Measurements from ENCODE around the gene AVIL.

GRCh38 chr12:57242992-57244284, 6.5 kb upstream of the NDUFA4L2 start:
- PRO-cap: bidirectional peak, plus-strand start at chr12:57243573, minus-strand start at chr12:57243449
- RAMPAGE, long total RNA: no peak

DNA sequence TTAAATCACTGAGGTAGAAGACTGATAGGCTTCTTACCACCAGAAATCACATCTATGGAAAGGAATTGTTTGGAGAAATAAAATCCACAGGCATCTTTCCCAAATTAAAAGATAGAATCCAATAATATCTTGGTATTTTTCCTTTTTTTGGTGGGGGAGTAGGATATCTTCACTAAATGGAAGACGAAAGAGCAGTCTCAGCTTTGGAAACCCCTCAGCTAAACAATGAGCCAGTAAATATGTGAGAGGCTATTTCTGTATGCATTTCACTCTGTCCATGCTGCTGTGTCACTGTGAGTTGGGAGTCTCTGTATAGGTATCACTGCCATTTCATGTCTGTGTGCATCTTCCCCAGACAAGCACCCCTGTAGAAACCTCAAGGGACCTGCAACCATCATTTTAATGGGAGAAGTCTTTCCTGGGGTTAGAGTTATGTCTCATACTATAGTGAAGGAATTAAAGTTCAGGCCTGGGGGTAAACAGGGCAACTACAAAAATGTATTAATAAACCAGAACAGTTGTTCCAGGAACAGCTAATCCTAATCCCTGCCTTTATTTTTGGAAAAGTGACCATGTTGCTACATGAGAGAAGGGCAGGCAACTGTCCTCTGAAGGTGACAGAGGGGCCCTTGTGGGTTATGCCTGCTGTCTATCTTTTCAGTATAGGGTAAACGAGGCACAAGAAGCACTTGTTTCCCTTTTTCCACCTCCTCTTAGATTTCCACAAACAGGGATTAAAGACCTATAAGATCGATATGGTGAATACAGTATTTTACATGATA, 11.3 kb upstream of the STAC3 start:
- PRO-cap: no peak
- RAMPAGE, long total RNA: no peak

DNA sequence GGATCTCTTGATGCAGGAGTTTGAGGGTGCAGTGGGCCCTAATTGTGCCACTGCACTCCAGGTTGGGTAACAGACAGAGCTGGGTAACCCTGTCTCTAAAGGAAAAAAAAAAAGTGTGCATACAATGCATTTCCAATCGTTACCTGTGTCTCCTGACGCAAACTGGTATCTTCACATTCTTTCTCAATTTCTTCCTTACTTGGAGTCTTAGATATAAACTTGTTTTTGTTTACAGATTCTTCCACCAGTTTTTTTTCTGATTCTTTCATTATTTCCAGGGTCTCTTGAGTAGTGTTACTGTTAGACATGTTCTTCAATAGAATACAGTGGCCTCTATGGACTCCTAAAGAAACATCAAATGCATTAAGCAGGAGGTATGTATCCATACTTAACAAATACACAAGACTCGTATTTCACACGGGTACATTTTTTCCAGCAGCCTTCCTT, 59.2 kb upstream of the STAC3 start:
- PRO-cap: no peak
- RAMPAGE, long total RNA: no peak

DNA sequence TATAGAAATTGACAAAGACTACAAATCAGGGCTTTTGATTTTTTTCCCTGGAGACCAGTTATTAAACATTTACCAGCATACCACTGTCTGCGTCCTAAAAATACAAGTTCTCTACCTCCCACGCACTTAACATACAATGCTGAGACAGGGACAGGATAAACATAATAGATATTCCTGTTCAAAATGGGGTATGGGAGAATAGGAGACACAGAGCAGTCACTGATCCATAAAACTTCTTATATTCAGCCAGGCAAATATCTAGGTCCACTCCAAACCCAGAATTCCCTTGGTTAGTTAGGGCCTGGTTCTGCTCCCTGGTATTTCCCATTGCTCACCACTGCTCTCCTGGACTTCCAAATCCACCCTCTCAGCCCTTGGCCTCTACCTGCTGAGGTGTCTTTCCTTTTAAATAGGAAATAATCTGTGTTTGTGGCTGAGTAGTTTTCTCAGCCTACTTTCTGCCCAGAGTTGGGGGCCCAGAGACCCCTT, 4.5 kb downstream of the INHBC start:
- PRO-cap: no peak
- RAMPAGE, long total RNA: no peak

DNA sequence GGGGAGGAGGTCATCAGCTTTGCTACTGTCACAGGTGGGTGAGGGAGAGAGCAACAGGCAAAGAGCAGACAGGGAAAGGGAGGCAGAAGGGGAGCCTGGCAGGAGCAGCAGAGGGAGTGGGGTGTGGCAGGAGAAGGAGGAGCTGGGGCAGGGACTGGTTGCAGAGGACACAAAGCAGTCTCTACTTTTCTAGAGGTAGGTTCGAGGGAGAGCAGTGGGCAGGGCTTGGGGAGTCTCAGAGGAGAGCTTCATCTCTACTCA, 624 bp downstream of the INHBE start:
- PRO-cap: bidirectional peak, plus-strand start at position 186 of the sequence, minus-strand start at position 156 of the sequence
- RAMPAGE, long total RNA: no peak

DNA sequence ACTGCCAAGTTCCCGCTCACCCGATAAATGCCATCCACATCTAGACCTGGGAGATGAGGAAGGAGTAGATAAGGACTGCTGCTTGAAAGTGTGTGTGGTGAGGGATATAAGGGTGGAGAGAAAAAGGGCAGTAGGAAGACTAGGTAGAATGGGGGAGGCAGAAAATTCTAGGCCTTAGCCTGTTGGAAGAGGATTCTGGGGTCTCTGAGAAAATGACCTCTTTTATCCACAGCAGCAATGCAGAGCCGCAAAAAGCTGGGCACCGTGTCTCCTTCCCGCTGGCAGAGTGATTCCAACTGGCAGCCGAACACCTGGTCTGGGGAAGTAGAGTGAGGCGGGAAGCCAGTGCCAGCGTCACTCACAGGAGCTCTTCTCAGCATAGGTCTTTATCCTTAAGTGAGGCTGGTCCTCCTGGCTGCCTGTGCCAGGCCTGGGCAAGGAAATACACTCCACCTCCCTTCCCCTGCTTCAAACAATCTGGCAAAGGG, 5.0 kb downstream of the ARHGAP9 start:
- PRO-cap: no peak
- RAMPAGE, long total RNA: no peak

DNA sequence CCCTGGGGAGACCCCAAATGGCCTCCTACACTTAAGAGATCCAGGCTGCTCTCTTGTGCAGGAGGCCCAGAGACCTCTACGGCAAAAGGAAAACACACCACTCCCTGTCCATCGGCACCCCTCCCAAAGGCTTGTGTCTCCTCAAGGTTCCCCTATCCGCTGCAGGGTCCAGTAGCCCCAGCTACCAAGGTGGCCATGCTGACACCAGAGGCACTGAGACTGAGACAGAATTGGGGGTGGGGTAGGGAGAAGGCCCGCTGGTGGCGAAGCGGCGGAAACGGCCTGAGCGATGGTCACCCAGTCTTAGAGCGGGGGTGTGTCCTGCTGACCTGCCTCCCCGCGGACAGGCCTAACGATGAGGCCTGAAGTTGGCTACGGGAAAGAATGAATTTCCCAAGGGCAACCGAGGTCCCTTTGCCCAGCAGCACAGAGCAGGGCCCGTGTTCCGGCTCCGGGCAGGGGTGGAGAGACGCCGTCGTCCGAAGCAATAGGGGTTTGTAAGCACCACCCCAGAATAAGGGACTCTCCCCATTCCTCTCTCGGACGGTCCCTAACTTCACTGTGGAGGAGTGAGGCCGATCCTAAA, 451 bp downstream of the DDIT3 start:
- PRO-cap: no peak
- RAMPAGE, long total RNA: no peak

- PRO-cap: no peak
- RAMPAGE, long total RNA: no peak
Measured at GRCh38 chr12:57530017-57531123, 7.7 kb downstream of the MBD6 start.

DNA sequence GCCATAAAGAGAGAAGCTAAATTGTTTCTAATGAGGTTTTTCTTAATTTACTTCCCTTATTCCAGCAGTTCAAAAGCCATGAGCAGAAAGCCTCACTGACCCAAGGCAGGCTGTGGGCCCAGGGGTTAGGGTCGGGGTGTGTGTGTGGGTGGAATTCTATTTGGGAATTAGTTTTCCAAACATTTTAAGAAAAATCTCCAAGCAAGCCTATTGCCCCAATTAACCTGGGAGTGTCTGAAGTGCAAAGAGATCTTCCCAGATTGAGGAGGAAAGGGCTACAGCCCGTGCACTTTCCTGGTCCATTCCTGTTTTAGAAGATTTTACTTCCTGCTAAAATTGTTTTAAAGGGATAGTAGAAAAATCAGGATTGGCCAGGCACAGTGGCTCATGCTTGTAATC, 5.4 kb downstream of the DCTN2 start:
- PRO-cap: no peak
- RAMPAGE, long total RNA: no peak

DNA sequence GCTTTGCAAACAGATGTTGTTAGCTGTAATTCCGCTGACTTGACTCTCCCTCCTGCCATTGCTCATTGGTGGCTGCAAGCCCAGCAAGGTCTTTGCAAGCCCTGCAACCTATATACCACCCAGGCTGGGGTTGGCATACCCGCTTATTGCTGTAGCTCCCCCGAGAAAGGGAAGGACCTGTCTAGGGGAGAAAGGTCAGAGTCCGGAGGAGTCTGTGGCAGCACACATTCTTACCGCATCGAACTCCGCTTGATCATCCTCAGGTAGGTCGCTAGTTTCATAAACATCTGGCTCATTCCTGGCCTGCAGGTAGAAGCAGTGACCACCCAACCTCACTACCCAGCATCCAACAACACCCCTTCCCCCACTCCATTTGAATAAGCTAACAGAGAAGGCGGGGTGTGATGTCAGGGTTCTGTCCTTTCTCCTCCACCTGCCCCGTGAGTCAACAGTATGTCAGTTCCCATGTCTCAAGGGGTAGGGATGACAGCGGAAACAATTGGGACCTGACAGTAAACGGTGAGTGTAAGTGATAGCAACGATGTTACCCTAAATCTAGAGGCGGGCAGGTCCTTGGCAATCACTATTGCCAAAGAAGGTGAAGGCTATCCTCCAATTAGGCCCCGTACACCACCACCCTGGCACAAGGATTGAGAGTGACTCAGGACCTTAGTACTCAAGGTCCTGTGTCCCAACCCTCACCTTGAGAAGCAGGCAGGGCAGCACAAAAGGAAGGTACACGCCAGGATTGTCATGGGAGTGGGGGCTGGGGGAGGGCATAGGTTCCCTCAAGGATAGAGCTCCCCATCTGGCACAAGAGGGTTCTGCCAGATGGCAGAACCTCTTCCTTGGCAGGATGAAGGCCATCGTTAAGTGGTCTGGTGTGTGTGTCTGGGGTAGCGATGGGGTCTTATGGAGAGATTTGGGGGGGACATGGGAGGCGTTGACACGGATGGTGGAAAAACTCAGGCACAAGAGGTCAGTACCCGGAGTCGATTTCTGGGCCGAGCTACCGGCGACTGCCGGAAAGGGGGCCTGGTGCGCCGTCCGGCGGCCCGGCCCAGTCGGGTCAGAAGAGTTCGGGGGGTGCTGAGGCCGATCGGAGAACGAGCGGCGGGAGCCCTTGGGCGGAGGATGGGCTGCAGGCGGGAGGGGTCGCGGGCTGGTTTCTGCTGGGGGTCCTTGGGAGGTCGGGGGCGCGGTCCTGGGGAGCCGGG, 790 bp downstream of the DCTN2 start:
- PRO-cap: no peak
- RAMPAGE, long total RNA: no peak

GRCh38 chr12:57603807-57604309, 766 bp upstream of the DTX3 start:
- PRO-cap: no peak
- RAMPAGE, long total RNA: no peak

GRCh38 chr12:57609649-57610747, 1.2 kb upstream of the ARHGEF25 start:
- PRO-cap: no peak
- RAMPAGE, long total RNA: no peak

- PRO-cap: no peak
- RAMPAGE, long total RNA: no peak
Measured at GRCh38 chr12:57818176-57819339, at the start of gene AVIL. TSS of gene AVIL (minus strand) at chr12:57818734.

DNA sequence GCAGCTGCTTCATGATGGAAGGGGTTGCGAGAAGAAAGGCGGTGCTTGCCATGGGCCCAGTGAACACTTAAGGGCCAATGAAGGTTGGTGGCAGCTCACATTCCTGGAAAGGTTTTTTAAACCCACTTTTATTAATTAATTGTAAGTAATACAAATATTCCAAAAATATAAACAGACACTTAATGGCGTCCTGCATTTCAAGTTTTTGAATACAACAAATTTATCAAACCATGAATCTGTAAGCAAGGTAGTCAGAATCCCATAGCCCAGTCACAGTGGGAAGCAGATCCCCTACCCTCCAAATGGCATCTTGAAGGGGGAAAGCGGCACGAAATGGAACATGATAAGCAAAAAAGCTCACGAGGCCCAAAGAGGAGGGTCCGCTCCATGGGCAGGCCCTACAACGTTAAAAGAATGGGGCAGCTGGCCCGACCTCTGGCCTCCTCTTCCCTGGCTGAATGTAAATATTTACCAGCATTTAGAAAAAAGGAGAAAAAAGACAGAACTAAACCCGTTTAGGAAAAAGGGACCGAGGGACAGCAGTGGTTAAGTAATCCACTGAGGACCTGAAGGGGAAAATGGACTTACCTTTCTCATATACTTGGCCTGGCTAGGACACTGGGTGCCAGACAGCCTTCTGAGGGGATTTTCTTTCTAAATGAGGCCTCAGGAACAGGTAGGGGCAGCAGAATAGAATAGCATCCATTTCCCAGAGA, 1.5 kb upstream of the AVIL start:
- PRO-cap: no peak
- RAMPAGE, long total RNA: no peak

DNA sequence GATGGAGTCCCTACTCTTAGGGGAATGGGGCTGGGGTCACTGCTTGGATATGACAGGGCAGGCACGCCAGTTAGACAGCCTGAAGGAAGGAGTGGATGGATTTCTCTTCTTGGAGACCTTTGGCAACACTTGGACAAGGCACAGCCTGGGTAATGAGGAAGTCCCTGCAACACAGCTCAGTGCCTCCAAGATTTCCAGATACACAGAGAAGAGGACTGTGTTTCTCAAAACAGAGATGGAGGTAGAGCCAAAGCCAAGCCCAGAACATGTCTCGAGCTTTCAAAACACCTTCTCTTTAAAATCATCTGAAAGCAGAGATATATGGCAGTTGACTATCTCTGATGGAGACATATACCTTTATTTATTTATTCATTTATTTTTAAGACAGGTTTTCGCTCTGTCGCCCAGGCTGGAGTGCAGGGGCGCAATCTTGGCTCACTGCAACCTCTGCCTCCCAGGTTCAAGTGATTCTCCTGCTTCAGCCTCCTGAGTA, 46.2 kb upstream of the CTDSP2 start:
- PRO-cap: no peak
- RAMPAGE, long total RNA: no peak

- PRO-cap: no peak
- RAMPAGE, long total RNA: no peak
Measured at GRCh38 chr12:57896397-57897459, 44.6 kb upstream of the ATP23 start.

DNA sequence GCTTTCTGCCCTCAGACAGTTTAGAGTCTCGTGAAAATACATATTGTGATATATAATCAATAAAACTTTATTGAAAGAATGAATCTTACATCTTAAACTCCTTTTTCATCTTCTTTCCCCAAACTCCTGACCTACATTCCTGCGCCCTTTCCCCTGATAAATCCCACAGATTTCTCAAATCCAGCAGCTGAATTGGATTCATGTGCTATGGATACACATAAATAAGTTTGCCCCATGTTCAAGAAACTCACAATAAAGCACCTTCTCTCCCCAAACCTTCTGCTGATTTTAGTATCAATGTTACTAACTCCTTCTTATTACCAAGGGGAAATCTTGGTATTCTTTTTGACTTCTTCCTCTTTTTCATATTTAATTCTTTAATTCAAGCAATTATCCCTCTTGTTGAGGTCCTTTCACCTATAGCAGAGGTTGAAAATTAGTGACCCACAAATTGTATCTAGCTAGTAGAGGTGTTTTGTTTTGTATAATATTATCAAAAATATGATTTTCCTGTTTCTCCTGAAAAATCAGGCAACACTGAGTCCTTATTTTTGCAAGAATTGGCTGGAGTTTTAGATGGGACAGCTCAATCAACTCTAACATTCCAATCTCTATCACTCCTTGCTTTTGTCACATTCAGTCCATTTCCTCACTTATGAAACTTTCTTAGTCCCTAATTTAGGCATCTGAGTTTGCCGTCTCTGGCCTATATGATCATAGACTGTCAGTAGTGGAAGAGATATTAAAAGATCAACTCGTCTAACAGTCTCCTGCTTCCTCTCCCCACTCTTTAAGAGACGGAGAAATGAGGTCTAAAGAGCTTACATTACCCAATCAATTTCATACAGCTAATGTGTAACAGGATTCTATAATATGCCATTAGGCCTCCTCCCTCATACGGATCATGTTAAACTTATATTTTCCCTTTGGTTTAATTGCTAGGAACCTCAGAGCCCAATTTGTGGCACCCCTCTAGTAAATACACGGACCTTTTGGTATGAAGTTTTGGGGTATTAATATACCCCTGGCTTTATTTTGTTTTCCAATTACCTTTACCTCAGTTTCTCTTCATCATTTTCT, 6.8 kb upstream of the ATP23 start:
- PRO-cap: no peak
- RAMPAGE, long total RNA: no peak

GRCh38 chr12:58877377-58877900, 42.9 kb downstream of the LRIG3 start:
- PRO-cap: no peak
- RAMPAGE, long total RNA: no peak

DNA sequence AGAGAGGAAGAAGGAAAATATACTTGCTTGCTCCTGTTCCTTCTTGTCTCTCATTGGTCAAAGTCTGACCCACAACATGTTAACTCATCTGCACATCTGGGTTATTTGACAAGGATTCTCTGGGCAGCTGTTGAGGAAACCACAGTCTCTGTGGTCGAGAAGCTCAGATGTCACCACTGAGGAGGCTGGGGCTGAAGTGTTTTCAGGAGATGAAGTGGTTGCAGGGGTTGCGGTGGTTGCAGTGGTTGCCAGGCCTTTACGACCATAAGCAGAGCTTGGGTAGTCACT, 265.0 kb upstream of the LRIG3 start:
- PRO-cap: no peak
- RAMPAGE, long total RNA: no peak

DNA sequence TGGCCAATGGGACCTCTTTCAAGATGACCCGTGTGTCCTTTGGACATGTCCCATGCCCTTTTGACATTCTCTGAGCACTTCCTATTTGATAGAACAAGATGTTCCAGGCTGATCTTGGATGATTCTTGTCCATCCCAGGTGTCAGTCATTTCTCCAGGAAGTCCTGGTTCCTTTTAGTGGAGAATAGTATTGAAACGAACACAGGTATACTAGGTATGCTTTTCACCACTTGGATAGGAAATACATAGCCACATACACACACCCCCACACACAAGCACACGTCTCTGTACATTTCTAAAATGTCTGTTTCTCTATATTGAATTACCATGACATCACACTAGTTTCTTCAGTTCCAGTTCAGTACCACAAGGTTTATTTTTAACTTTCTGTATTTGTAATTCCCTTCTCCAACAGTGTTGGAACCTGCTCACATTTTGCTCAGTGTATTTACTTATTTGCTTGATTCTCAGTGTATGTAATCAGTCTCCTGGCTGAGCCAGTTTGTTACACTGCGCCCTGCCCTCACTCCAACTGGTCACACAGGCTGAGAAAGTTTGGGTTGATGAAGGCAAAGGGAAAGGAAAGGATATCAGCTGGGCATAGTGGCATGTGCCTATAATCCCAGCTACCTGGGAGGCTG, 67.0 kb downstream of the MON2 start:
- PRO-cap: no peak
- RAMPAGE, long total RNA: no peak

Data from Karpas-422 (cell line).